Measurements from ENCODE around the genes C4orf36 and ABCG2.

- PRO-cap, 2 experiments: no peak in any of the 2 experiments
Observed at GRCh38 chr4:85829222-85830112, 354.5 kb downstream of the ARHGAP24 start.

GRCh38 chr4:86302154-86302644 lies 57.7 kb downstream of the MAPK10 start:
- PRO-cap, 2 experiments: no peak in any of the 2 experiments

DNA sequence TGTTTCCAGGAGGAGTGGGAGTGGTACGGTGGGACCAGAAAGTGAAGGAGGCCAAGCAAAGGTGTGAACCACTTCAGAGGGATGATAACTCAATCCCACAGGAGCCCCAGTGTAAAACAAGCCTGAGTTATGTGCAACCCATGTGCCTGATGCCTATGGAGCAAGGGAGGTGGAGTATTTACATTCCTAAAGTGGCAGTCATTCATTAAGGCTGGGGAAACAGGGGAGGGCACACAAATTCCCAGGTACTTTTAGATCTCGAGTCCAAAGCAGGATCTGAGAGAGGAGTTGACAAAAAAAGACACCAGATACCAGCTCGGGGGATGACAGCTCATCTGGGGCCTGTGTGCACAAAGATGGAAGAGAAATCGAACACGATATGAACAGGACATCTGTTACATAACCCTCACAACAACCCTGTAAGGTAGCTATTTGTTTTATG lies 91.7 kb upstream of the MAPK10 start:
- PRO-cap, 2 experiments: no peak in any of the 2 experiments

DNA sequence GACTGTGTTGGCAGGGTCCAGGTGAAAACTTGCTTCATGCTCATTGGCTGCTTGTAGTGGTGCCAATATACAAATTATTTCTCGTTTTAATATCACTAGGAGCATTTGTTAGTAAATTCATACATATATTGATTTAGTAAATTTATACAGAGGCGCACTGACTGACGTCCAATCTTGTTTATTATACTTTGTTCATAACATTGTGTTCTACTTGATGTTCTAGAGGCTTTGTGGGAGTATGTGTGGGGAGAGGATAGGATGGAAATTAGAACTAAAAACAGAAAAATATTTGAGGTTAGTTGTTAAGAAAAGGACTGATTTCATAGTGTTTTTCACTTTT lies 1.8 kb downstream of the PTPN13 start:
- PRO-cap, 2 experiments: no peak in any of the 2 experiments

GRCh38 chr4:86892290-86892909 lies at the start of gene C4orf36:
C4orf36 (minus strand) TSS chr4:86892422.
- PRO-cap, 2 experiments: peak in 1 of 2 experiments; most common plus-strand start chr4:86892395 (in 1); most common minus-strand start chr4:86892371 (in 1)

- PRO-cap, 2 experiments: peak in 1 of 2 experiments; most common plus-strand start chr4:86934292 (in 1)
Observed at GRCh38 chr4:86934110-86934539, 686 bp upstream of the AFF1 start.

GRCh38 chr4:87028538-87029248 lies 93.9 kb downstream of the AFF1 start:
- PRO-cap, 2 experiments: no peak in any of the 2 experiments

DNA sequence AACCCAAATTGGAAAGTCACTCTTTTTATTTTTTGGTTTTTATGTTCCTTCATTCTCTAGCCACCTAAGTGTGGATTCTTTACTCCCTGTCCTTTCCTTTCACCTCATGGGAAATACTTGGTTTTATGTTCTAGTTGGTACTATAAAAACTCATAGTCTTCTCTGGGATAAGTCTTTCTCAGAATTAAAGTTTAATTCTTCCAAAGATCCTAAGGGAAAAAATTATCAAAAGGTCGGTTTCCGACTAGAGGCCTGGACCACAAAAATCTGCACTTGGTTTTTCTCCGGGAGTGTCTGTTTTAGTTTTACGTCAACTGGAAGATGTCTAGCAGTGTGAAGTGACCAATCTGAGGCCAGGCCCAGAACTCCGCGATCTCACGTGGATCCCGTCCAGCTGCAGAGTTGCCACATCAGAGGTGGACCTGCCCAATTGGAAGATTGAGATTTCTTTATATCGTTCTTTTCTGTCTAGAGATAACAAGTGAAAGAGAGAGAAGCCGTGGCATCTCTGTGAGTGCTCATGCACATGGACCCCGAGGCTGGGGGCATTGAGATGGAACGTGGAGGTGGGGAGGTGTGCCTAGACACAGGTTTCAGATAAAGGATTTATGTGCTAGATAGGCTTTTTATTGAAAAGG lies 115.7 kb downstream of the AFF1 start:
- PRO-cap, 2 experiments: no peak in any of the 2 experiments

- PRO-cap, 2 experiments: no peak in any of the 2 experiments
Observed at GRCh38 chr4:87103480-87104402, 116.7 kb downstream of the KLHL8 start.

DNA sequence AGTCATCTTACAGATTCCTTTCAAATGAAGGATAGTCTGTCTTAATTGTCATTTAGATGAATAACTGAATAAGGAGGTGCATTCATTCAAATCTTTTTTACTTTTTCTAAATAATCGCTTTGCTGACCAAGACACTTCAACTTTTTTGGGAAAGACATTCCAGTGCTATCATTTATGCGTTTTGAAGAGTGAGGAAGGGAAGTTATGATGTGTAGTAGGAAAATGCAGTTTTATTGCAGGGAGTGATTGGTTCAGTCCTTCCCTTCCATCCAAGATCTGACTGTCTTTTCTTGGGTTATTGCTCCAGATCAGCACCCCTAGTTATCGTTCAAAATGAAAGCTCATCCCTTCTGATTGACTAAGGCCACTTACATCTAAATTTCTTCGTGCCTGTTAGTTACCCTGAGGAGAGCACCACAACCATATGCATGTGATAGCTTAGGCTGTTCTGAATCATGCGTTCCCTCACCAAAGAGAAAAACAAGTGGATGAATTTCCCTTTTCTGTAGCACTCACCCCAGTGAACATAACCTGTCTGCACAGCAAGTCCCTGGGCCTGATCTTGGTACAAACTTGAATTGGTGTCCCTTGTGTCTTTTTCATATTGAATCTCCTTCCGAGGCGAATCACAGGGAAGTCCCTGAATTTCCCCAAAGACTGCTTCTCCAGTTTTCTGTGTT lies 100.6 kb downstream of the KLHL8 start:
- PRO-cap, 2 experiments: no peak in any of the 2 experiments

GRCh38 chr4:87121664-87122151 lies 98.7 kb downstream of the KLHL8 start:
- PRO-cap, 2 experiments: no peak in any of the 2 experiments

DNA sequence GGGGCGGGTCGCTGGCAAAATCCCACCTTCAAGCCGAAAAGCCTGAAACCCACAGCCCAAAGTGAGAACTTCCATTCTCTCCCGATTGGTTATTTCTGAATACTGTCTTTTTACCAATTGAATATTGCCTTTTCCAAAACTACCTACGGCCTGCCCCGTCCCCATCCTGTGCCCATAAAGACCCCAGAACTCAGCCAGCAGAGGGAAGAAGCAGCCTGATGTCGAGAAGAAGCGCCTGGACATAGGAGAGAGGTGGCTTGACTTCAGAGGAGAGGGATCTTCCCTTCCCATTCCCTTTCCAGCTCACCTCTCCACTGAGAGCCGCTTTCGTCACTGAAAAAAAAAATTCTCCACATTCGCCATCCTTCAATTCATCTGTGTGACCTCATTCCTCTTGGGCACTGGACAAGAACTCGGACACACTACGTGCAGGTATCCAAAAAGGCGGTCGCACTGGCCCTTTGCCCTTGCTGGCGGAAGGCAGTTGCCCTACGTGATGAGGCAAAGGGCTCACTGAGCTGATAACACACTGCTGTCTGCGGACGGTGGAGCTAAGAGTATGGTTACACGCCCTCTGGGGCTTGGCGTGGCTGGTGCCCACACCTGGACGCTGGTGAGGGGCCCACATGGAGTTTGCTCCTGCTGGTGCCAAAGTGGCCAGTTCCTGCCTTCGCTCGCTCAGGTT lies 18.7 kb downstream of the SPARCL1 start:
- PRO-cap, 2 experiments: no peak in any of the 2 experiments

DNA sequence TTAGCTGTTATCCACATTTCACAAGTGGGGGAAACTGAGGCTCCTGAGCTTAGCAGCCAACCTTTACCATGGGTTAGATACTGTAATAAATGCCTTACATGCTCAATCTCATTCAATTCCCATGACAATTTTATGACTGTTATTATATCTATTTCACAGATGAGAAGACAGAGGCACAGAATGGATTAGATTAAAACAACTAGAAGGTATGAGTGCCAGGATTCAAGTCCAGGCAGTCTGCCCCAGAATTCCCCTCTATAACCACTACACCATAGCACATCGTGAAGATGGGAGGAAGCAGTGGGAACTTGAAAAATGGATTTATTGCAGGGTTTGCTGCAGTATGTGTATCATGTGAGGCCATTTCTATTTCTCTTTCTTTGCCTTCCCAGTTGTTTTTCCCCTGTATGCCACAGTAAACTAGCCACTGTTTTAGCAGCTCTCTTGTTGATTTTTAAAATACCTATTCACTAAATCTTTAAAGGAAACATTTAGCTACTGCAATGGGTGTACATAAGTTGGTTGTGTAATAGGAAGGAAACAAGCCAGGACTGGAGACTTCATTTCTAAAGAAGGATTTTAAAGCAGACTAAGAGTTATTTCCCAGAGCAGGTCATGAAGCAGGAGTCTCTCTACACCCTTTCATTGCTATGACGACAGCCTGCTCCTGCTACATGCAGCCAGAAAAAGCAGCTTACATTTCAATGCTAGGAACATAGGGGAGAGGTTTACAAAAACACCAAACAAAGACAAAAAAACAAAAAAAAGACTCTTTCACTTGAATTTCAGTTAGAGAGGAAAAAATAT lies 3.8 kb downstream of the SPARCL1 start:
- PRO-cap, 2 experiments: peak in 2 of 2 experiments; most common plus-strand start position 594 of the sequence (in 1); most common minus-strand start position 418 of the sequence (in 1)

GRCh38 chr4:87819273-87820115 lies 13.3 kb upstream of the MEPE start:
- PRO-cap, 2 experiments: no peak in any of the 2 experiments

- PRO-cap, 2 experiments: no peak in any of the 2 experiments
Observed at GRCh38 chr4:87912450-87913127, 62.9 kb upstream of the SPP1 start.

DNA sequence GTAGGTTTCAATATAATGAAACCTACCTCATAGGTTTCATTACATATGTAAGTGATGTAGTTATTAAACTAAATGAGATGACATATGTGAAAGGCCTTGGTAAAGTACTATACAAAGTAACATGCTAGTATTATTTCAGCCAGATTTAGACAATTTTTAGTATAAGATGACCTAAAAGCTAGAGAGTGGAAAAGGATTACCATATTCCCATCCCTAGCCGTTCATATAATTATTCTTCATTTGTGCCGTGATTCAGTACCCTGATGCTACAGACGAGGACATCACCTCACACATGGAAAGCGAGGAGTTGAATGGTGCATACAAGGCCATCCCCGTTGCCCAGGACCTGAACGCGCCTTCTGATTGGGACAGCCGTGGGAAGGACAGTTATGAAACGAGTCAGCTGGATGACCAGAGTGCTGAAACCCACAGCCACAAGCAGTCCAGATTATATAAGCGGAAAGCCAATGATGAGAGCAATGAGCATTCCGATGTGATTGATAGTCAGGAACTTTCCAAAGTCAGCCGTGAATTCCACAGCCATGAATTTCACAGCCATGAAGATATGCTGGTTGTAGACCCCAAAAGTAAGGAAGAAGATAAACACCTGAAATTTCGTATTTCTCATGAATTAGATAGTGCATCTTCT lies 6.8 kb downstream of the SPP1 start:
- PRO-cap, 2 experiments: no peak in any of the 2 experiments

- PRO-cap, 2 experiments: peak in 1 of 2 experiments; most common minus-strand start chr4:88008782 (in 1)
Observed at GRCh38 chr4:88008679-88009295, 1.4 kb downstream of the PKD2 start.

- PRO-cap, 2 experiments: no peak in any of the 2 experiments
Observed at GRCh38 chr4:88009963-88010253, 2.5 kb downstream of the PKD2 start.

GRCh38 chr4:88158289-88159459 lies at the start of gene ABCG2:
ABCG2 (minus strand) TSS chr4:88158639.
- PRO-cap, 2 experiments: no peak in any of the 2 experiments

- PRO-cap, 2 experiments: no peak in any of the 2 experiments
Observed at GRCh38 chr4:88195867-88196356, 37.5 kb upstream of the ABCG2 start.